Mesenchymal stem cell of adipose (primary cell): ENCODE measurements around a stretch of chr4.

DNA sequence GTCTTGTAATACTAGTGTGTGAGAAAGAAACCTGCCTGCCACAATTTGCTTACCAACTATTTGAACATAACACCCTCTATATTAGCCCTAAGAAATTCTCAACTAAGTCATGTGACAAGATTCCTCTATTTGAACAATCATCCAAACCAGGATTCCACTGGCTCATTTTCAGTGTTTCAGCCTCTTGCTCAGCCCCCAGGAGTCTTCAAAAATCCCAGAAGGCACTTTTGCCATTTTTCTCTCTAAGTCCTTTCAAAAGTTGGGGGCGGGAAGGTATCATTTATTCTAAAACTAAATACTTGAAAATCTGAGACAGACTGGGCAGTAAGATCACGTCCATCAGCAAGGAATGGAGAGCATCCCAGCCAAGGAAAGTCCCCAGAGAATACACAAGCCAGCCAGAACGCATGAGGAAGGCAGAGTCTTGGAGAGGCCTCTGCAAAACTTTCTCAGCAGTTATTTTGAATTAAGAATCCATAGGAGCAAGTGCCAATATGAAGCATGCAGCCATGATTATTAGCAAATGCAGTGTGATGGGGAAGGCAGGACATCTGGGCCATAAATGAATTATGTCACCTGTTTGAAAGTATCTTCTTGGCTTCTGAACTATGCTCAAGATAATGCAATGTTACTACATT, 7.4 kb downstream of the ZNF518B start:
- CAGE, long polyA plus RNA: no peak

GRCh38 chr4:10455951-10457208, 846 bp downstream of the ZNF518B start:
- CAGE, long polyA plus RNA: no peak

DNA sequence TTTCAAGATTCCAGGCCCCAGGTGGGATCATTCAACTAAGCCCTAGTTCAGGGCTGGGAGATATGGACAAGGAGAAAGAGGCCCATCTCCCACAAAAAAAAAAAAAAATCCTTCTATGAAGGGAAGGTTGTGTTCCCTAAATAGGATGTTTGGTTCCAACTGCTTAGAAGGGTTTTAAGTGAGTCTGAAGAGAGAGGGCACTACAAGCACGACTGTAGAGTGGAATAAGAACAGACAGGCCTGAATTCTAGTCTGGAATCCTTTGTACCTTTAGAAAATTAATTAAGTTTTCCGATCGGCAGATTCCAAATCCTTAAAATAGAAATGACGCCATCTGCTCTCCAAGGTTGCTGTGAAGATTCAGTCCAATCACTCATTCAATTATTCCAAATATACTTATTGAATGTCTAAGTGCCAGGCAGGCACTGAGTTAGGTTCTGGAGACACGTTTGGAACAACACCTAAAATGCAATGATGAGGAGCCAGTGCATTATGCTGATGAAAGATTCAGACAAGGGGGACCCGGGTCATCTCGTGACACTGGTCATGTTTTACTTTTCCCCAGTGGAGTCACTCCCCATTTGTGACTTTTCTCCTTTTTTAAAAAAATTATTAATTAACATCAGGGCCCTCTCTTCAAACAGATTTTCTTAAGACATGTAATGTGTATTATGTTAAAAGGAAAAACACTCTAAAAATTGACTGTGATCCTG, 3.8 kb downstream of the HS3ST1 start:
- CAGE, long polyA plus RNA: no peak

DNA sequence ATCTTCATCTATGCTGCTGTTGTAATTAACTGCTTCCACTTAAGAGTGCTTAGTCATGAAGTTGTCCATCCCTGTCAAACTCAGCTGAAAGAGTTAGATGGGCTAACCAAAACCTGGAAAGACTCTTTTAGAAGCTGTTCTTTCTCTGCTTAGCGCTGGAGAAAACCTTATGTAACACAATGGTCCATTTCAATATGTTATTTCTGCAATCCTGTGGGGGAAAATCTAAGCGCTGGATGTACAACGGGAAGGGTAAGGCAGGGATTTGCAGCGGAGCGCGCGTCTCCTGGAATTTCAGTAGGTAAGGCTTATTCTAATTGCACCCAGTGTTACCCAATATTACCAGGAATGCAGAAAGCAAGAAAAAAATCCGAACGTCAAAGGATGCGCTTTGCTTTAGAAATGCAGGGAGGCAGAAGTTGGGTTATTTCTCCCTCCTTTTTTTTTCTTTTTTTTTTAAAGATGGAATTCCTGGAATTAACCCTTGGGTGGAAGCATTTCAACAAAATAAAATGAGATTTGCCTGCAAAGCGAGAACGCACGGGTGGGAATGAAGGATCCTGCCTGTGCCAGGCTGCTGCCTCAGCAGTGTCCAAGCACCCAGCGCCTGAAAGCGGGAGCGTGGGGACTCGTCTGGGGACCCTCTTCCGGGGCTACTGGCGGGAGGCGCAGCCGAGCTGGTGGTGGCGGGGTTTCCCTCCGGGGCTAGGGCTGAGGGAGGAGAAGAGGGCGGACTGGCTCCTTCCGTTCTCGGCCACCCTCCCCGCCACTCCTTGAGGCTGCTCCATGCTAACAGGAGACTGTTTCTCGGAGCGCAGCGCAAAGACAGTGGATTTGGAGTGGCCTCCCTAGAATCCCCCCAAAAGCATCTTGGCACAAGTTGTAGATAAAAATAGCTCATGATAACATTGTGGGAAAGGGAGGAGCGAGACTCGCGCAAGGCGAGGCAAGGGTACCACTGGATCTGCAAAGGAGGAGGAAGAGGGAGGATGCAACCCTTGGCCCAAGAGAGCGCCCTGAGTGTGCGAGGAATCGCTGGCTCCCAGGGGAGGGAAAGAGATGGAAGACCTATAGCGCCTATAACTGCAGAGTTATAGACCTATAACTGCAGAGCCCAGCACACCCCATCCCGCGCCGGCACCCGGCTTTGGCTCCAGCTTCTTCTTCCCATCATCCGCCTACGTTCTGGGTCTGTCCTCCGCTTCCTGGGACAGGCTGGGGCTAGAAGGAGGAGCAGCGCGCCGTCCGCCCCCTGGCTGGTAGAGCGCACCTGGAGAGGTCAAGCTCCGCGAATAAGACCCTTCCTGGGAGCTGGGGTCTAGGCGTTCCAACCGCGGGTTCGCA, 1.6 kb downstream of the HS3ST1 start:
- CAGE, long polyA plus RNA: no peak

DNA sequence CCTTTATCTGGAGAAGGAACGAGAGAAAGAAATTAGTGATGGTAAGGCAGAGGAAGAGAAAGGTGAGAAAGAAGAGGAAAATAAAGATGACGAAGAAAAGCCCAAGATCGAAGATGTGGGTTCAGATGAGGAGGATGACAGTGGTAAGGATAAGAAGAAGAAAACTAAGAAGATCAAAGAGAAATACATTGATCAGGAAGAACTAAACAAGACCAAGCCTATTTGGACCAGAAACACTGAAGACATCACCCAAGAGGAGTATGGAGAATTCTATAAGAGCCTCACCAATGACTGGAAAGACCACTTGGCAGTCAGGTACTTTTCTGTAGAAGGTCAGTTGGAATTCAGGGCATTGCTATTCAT, 147.0 kb downstream of the RAB28 start:
- CAGE, long polyA plus RNA: no peak

DNA sequence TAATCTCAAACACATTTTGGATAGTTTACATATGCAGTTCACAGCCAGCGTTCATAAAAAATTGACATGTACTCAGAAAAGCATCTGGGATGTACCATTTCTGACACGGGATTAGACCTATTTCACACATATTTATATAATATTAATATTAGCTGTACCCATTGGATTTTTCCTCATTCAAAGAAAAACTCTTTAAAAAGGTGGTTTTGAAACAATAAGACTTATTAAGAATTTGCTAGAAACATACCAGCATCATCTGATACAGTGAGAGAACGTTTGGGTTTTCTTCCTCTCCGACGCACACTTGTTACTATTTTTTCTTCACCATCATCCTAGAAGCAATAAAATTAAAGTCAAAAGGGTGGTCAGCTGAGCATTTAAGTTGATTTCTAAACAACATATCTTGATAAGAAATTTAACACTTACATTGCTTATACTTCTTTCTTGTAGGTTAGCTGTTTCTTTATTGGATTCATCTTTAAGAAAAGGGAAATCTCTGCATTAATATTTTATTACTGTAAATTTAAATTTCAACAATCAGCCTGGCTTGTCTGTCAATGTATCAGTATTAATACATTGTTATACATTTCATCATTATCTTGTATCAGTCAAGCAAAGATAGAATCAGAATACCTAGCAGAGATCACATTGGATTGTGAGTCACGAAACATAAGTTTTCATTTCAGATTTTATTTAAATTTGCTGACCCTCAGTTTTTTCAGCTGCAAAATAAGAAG, 33.0 kb upstream of the NKX3-2 start:
- CAGE, long polyA plus RNA: no peak

DNA sequence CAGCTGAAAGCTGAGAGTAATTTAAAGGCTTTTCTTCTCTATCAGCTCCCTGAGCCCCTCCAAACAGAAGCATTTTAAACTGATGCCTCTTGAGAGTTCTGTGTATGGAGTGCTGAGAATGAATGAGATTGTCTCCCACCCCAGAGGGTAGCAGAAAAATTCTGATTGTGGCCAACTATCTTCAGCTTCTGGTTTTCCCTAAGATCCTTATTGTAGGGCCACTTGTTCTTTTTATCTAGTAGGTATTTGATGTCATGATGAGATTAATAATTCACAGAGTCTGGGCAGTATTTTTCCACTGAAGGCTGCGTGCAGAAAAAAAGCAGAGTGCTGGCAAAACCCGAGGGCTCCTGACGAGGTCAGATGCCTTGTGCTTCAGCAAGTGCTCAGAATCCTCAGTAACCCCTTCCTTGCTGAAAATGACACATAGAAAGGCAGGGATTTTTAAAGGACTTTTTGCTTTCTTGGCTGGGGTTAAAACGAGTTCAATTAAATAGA, 363.7 kb upstream of the BOD1L1 start:
- CAGE, long polyA plus RNA: no peak

DNA sequence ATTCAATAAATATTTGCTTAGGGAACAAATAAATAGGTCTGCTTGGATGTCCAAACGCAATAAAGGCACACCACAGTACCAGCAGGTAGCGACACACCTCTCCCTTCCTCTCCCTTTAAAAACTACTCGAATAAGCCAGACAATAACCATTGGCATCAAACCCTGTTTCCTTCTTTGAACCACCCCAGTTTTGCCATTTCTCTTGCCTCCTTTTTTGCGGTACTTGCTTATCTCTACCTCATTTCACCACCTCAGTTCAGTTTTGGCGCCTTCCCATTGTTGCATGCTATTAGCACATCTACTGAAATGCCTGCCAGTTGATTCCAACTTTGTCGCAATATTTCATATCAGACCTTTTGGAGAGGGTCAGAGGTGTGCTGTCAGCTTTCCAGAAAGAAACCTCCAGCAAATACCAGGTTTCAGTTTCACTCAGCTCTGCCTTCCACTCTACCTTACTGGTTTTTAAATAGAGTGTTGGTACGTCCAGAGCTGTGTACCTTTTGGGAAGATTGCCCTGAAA, 92.0 kb upstream of the CPEB2 start:
- CAGE, long polyA plus RNA: no peak

DNA sequence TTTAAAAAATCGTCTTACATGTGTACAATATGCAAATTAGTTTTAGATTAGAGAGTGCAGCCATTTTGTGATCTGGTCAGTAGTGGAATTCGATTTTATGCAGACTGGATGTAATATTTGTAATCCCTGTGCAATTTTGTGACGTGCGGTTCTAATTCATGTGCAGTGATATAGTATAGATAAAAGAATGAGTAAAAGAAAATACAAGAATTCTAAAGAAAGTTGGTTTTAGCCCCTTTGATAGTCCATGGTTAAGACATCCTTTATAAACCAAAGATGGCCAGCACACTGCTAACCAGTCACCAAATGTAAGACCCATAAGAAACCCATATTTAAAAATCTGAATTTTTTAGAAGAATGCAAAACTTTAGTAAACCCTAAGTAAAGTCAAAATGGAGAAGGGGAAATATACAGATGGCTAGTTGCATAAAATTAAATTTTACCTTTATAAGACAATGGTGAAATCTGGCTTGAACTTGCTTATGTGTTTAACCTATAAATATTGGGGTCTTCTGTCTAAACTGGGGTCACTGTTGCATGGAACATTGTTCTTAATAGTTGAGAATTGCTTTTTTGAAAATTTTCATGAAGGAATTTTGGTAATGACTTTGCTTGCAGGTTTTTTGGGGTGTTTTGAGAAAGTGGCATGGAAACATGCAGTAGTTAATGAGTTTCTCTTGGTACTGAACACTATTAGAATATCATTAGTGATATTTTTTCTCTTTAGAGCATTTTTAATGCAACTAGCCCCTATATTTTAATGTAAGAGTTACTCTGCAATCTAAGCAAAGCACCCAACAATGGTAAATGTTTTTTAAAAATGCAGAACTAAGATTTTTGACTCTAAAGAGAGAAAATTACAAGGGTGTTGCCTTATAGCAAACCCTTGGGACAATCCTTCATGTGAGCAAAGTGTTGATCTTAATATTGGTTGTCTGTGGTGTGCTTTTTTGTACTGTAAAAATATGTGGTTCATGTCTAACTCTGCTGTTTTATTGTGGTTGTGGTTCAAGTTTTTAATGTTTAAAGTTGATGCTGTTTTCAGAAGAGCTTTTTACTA, 65.3 kb downstream of the CPEB2 start:
- CAGE, long polyA plus RNA: no peak

GRCh38 chr4:15077789-15078441, 75.6 kb downstream of the CPEB2 start:
- CAGE, long polyA plus RNA: no peak

GRCh38 chr4:15167724-15168187, 165.5 kb downstream of the CPEB2 start:
- CAGE, long polyA plus RNA: no peak

DNA sequence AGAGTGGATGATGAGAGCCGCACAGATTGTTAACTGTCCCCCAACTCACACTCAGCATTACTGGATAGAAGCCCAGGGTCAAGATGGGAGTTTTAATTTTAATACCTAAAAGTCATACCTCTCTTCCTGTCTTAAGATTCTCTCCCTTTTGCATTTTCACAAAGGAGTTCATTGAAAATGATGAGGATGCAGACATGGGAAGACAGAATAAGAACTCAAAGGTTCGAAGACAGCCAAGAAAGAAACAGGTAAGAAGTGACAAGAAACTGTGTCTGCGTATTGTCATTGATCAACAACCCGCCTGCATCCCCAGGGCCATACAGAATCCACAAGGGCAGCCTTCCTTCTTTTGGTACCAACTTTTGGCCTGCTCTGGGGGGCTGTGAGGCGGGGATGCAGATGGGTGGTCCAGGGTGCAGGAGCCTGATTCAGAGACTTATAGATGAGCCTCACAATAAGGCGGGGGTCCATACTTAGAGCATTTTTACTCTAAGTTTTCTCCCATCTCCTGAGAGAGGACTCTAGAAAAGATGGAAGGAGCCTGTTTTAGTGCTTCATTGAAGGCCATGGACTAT, 9.0 kb downstream of the CC2D2A start:
- CAGE, long polyA plus RNA: no peak

- CAGE, long polyA plus RNA: no peak
These were observed 1.8 kb downstream of the FBXL5 start for GRCh38 chr4:15653313-15653898.

- CAGE, long polyA plus RNA: no peak
These were observed 670 bp upstream of the FBXL5 start for GRCh38 chr4:15655421-15656633.

DNA sequence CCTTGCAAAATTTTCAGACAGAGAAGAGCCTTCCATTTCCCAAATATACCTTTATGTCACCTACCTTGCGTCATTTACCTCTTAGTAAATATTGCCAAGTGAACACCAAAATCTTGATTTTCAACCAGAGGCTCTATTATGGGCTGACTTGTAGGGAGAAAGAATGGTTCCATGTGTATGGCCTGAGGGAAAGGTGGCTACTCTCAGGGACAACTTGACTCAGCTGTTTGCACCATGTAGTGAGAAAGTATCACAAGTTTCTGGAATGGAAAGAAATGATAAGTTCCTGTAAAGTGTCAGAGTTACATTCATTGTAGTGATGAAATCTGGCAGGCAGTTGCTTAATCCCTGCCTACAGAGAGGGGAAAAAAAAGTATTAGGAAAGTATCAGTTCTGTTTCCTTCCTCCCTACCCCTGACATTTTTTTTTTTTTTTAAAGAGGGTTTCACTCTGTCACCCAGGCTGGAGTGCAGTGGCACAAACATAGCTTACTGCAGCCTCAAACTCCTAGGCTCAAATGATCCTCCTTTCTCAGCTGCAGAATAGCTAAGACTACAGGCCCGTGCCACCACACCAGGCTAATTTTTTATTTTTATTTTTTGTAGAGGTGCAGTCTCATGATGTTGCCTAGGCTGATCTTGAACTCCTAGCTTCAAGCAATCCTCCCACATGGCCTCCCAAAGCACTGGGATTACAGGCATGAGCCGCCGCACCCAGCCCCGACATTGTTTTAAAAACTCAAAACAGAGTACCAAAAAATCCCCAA, 4.7 kb upstream of the FBXL5 start:
- CAGE, long polyA plus RNA: no peak

DNA sequence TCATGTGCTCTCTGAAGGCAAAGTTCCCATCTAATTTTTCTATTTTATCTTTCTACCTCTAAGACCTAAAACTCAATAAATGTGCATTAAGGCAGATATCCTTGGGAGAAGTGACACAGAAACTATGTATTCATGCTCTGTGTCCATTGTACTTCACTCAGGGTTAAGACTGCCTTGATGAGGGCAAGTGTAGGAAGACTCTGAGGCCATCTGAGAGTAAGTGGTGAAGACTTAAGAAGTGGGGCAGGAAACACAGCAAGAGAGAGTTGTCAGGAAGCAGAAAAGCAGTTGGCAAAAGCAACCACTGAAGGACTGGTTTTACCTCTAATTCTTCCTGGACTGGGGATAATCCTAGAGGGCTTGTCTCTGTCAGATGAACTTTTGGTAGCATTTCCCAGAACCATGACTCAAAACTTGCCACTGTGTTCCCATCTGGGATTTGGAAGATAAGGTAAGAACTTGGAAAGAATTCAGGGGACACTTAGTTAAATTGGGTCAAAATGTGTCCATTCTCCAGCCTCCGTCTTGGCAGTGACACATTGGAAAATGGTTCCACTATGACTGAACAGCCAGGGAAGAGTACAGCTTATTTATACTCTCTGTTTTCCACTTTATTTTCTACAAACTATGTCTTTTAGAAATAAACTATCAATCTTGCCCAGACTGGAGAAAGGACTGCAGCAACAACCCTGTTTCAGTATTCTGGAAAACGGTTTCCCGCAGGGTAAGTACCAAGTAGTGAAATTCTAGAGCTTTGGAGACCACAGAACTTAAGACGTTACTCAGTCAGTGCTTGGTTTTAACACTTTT, 55.7 kb downstream of the CD38 start:
- CAGE, long polyA plus RNA: no peak

- CAGE, long polyA plus RNA: no peak
These were observed 32.4 kb downstream of the FGFBP1 start for GRCh38 chr4:15905970-15906632.

GRCh38 chr4:15921311-15921701, 17.2 kb downstream of the FGFBP1 start:
- CAGE, long polyA plus RNA: no peak

- CAGE, long polyA plus RNA: no peak
These were observed 59.7 kb downstream of the TAPT1 start for GRCh38 chr4:16166509-16166958.

DNA sequence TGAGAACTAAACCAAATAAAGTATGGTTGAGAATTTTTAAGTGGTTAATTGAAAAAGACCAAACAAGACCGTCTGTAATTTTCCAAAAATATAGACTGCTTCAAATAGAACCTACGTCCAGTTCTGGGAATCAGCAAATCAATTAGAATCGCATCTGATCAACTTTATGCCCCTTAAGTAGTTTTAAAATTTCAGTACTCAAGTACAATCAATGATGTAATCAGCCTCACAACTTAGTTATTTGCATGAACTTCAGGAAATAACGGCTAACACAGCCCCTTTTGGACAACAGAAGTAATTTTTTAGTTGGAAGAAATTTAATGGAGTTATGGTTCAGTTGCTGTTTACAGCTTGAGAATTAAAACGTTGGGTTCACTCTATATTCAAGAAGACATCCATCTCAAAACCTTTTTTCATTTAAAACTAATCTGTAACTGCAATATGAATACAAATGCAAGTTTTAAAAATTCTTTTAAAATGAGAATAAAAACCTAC, 1.1 kb downstream of the TAPT1 start:
- CAGE, long polyA plus RNA: no peak